H1 (cell line): ENCODE measurements around a stretch of chr14.

GRCh38 chr14:94888092-94888472 lies 118.2 kb upstream of the GSC start:
- RRBS: no CpG with 5 or more reads among the region's 12 CpGs
CAGE:
- cytosol, long polyA plus RNA: no peak
- long polyA plus RNA: no peak
- nucleus, long polyA plus RNA: no peak

GRCh38 chr14:95141952-95142623 lies 15.2 kb downstream of the DICER1 start:
- RRBS: no CpG with 5 or more reads among the region's 4 CpGs
CAGE:
- cytosol, long polyA plus RNA: no peak
- long polyA plus RNA: no peak
- nucleus, long polyA plus RNA: no peak

- RRBS: no CpG with 5 or more reads among the region's 5 CpGs
CAGE:
- cytosol, long polyA plus RNA: no peak
- long polyA plus RNA: no peak
- nucleus, long polyA plus RNA: no peak
These were observed 11.4 kb downstream of the DICER1 start for GRCh38 chr14:95145805-95146383.

DNA sequence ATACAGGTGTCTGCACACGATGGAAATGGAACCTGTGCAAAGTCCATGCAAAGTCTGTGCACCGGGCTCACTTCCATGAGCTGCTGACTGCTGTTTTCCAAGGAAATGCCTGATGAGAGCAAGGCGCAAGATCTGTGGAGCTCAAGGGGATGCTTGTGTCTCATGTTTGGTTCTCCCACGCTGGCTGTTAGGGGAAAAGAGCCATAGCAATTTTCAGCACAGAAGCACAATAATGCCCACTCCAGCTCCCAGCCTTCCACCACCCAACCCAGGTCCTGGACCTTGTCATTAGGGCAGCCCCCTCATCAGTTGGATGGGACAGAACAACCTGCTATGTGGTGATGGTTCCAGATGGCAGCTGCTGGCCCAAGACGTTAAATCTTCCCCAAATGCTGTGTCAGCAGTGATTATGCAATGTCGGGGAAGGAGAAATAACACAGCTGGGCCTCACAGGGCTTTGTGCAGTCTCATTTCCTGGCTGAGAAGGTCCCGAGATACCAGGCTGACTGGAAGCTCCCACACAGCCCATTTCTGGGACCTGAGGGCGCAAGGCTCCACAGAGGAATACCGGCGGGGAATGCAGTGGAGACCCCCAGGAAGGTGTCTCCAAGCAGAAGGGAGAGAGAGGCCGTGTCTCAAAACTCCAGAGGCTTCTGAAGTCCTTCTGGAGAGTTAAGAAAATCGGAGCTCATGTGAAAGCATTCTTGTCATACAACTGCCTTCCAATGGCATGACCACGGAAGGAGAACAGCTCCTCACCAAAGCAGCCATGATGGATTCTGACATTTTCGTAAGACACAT lies 28.0 kb upstream of the DICER1 start:
- RRBS: no CpG with 5 or more reads among the region's 14 CpGs
CAGE:
- cytosol, long polyA plus RNA: no peak
- long polyA plus RNA: no peak
- nucleus, long polyA plus RNA: no peak

- RRBS: no CpG with 5 or more reads among the region's 15 CpGs
CAGE:
- cytosol, long polyA plus RNA: no peak
- long polyA plus RNA: no peak
- nucleus, long polyA plus RNA: no peak
These were observed 28.7 kb upstream of the DICER1 start for GRCh38 chr14:95185958-95186597.

- RRBS: no CpG with 5 or more reads among the region's 15 CpGs
CAGE:
- cytosol, long polyA plus RNA: no peak
- long polyA plus RNA: no peak
- nucleus, long polyA plus RNA: no peak
These were observed 12.2 kb downstream of the CLMN start for GRCh38 chr14:95307229-95308276.

GRCh38 chr14:95310625-95311022 lies 9.1 kb downstream of the CLMN start:
- RRBS: no CpG with 5 or more reads among the region's 8 CpGs
CAGE:
- cytosol, long polyA plus RNA: no peak
- long polyA plus RNA: no peak
- nucleus, long polyA plus RNA: no peak

- RRBS: no CpG with 5 or more reads among the region's 14 CpGs
CAGE:
- cytosol, long polyA plus RNA: no peak
- long polyA plus RNA: no peak
- nucleus, long polyA plus RNA: no peak
These were observed 88.8 kb upstream of the CLMN start for GRCh38 chr14:95408317-95408999.

DNA sequence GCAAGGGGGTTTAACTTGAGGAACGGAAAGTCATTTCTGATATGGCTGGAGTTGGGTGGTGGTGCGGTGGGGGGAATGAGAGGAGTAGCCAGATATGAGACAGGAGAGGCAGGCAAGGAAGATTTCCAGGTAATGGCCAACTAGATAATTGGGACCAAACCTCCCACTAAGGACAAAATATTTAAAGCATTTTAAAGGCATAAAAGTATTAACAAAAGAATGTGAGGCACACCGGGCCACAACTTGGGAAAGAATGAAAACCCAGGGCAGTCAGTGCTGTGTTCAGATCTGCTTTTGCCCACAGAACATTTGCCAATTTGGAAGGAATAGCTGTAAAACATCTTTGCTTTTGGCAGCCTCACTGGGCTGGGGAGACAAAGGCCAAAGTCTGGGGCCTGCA lies 82.4 kb downstream of the SYNE3 start:
- RRBS: no CpG with 5 or more reads among the region's 3 CpGs
CAGE:
- cytosol, long polyA plus RNA: no peak
- long polyA plus RNA: no peak
- nucleus, long polyA plus RNA: no peak

DNA sequence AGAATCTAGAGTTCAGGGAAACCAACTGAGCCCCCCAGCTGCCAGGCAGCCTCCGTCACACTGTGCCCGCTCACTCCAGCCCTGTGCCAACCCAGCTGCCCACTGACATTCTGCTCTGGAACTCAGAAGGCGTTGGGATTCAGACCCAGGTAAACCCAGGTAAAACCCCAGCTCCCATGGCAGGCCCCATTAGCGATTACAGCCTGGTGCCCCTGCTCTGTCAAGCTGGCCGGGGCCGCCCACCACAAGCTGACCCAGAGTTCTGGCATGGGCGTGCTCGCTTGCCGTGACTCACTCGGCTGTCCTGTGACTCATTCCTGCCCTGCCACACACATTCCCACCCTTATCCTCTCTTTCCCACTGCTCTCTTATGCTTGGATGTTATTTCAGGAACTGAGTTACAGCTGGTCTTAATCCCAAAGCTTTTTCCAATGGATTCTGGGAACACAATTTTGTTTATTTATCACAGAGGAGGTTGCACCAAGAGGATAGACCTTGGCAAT lies 33.3 kb downstream of the SYNE3 start:
- RRBS: no CpG with 5 or more reads among the region's 10 CpGs
CAGE:
- cytosol, long polyA plus RNA: no peak
- long polyA plus RNA: no peak
- nucleus, long polyA plus RNA: no peak

- RRBS: no CpG with 5 or more reads among the region's 6 CpGs
CAGE:
- cytosol, long polyA plus RNA: no peak
- long polyA plus RNA: no peak
- nucleus, long polyA plus RNA: no peak
These were observed 9.0 kb downstream of the GLRX5 start for GRCh38 chr14:95543853-95544190.

DNA sequence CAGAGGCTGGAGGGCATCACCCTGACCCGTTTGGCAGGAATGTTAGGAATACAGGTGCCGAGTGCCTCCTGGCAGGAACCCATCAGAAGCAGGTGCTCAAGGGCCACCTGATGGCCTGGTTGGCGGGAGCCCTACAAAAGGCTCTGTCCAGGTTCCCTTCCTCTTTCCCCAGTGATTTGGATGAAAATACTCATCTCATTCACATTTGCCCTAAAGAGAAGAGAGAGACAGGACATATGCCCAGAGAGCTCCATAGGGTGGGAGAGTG lies 44.6 kb downstream of the C14orf132 start:
- RRBS: no CpG with 5 or more reads among the region's 3 CpGs
CAGE:
- cytosol, long polyA plus RNA: no peak
- long polyA plus RNA: no peak
- nucleus, long polyA plus RNA: no peak

DNA sequence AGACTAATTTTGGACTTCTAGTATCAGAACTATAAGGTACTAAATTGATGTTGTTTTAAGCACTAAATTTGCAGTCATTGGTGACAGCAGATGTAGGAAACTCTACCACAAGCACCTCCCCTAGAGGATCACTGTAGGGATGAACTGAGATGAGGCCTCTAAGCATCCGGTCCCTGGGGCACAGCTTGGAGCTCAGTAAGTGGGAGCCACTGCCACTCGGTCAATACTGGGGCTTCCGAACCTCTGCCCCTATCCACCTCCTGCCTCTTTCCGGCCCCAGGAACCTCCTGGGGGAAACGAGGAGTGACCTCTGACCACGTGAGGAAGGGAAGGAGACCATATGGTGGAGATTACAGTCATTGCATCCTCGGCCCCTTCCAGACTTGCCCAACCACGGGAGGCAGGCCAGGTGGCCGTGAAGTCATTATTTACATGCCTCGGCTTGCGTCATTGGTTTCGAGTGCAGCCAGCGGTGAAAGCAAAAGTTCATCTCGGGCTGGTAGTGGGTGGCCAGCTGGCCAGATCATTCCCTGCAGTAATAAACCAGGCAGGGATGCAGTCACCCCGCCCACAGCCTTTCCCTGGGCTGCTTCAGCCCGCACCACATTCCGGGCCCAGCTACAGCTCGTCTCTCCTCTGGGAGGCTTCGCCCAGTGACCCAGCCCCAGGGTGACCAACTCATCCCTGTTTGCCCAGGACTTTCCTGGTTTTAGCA lies 65.4 kb downstream of the C14orf132 start:
- RRBS: 100% methylated on average over 1 of the region's 19 CpGs
CAGE:
- cytosol, long polyA plus RNA: no peak
- long polyA plus RNA: no peak
- nucleus, long polyA plus RNA: no peak

DNA sequence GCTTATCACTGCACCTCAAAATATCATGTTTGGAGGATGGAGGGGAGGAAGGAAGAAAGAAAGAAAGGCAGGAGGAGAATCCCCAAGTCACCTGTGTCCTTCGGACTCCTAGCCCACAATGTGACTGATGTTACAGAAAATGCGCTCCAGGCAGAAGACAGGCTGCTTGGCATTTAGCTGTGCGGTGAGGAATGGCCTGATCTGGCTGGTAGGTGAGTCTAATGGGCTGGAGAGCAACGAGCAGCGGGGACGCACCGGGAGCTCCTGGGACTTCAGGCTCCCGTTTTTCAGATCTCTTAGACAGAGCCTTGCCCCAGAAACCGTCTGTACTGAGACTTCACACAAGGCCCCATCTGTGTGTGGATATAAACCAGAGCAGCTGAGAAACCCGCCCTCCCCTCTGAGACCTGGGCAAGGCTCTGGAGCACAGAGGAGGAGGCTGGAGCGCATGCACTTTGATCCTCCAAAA lies 66.4 kb downstream of the C14orf132 start:
- RRBS: no CpG with 5 or more reads among the region's 11 CpGs
CAGE:
- cytosol, long polyA plus RNA: no peak
- long polyA plus RNA: no peak
- nucleus, long polyA plus RNA: no peak

GRCh38 chr14:96167395-96167765 lies 37.3 kb upstream of the BDKRB2 start:
- RRBS: no CpG with 5 or more reads among the region's 2 CpGs
CAGE:
- cytosol, long polyA plus RNA: no peak
- long polyA plus RNA: no peak
- nucleus, long polyA plus RNA: no peak

DNA sequence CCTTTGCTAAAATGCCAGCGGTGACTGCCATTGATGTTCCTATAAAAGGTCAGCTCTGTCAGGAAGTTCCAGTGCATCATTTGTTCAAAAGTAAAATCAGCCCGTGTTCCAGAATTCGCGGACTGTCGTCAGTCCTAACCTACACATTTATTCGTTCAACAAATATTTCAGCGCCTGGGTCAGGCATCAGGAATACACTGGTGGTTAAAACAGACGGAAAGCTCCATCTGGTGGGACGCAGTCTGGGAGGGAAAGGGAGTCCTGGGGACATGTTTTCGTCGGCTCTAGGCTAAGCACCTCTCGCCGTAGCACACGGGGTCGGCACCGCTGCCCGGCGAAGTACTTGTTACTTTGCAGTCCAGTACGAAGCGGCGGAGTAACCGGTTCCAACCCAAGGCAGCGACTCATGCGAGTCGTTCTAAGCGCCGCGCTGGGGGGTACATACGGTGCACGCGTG lies 612 bp upstream of the PAPOLA start:
- RRBS: 0% methylated on average over 2 of the region's 31 CpGs
CAGE:
- cytosol, long polyA plus RNA: no peak
- long polyA plus RNA: no peak
- nucleus, long polyA plus RNA: no peak

GRCh38 chr14:96536020-96536549 lies 33.9 kb downstream of the PAPOLA start:
- RRBS: no CpG with 5 or more reads among the region's 2 CpGs
CAGE:
- cytosol, long polyA plus RNA: no peak
- long polyA plus RNA: no peak
- nucleus, long polyA plus RNA: no peak

GRCh38 chr14:97975083-97975577 lies 1177.9 kb downstream of the VRK1 start:
- RRBS: no CpG with 5 or more reads among the region's 3 CpGs
CAGE:
- cytosol, long polyA plus RNA: no peak
- long polyA plus RNA: no peak
- nucleus, long polyA plus RNA: no peak

GRCh38 chr14:98607465-98607734 lies 664.6 kb downstream of the BCL11B start:
- RRBS: no CpG with 5 or more reads among the region's 1 CpG
CAGE:
- cytosol, long polyA plus RNA: no peak
- long polyA plus RNA: no peak
- nucleus, long polyA plus RNA: no peak

GRCh38 chr14:99231869-99232579 lies 40.0 kb downstream of the BCL11B start:
- RRBS: no CpG with 5 or more reads among the region's 18 CpGs
CAGE:
- cytosol, long polyA plus RNA: no peak
- long polyA plus RNA: no peak
- nucleus, long polyA plus RNA: no peak